ENCODE measurements around the genes NEFH and ZMAT5.

DNA sequence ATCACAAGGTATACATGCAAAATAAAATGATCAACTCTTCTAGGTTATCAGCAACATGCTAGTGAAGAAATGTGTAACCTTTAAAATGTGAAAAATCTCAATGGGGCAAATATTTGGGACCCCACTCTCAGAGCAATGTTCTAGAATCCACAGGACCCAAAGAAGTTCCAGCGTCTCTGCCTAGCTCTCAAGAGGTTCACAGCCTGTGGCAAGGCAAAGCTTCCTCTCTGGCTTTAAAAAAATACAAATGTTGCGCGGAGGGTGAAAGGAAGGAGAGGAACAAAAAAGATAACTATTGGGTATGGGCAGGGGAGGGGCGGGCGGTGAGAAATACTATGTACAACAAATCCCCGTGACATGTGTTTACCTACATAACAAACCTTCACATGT lies 53.6 kb downstream of the PITPNB start:
- RRBS: no CpG with 5 or more reads among the region's 6 CpGs

GRCh38 chr22:27907128-27908484 lies 11.4 kb downstream of the PITPNB start:
- RRBS: no CpG with 5 or more reads among the region's 6 CpGs

- RRBS: no CpG with 5 or more reads among the region's 5 CpGs
These were observed 30.3 kb upstream of the PITPNB start for GRCh38 chr22:27949161-27949879.

- RRBS: no CpG with 5 or more reads among the region's 6 CpGs
These were observed 193.7 kb upstream of the PITPNB start for GRCh38 chr22:28112767-28113152.

- RRBS: no CpG with 5 or more reads among the region's 5 CpGs
These were observed 11.7 kb downstream of the CCDC117 start for GRCh38 chr22:28783950-28784761.

- RRBS: no CpG with 5 or more reads among the region's 6 CpGs
These were observed 24.4 kb downstream of the CCDC117 start for GRCh38 chr22:28796693-28797476.

GRCh38 chr22:28821498-28822023 lies 49.1 kb downstream of the CCDC117 start:
- RRBS: no CpG with 5 or more reads among the region's 4 CpGs

DNA sequence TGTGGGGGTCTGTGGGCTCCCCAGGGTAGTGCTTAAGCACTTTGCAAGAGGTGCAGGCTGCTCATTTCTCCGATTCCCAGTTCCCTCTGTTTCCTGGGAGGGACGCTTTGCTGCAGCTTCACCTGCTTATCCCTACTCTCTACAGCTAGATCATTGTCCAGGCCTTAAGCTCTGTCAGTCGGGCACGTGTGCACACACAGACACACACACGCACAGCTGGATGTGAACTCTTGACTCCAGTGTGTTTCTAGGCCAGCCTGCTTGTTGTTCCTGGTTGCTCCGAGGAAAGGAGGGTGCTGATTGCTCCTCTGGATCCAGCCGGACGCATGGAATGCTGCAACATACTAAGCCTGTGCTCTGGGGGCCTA lies 19.7 kb downstream of the ZNRF3 start:
- RRBS: no CpG with 5 or more reads among the region's 8 CpGs

DNA sequence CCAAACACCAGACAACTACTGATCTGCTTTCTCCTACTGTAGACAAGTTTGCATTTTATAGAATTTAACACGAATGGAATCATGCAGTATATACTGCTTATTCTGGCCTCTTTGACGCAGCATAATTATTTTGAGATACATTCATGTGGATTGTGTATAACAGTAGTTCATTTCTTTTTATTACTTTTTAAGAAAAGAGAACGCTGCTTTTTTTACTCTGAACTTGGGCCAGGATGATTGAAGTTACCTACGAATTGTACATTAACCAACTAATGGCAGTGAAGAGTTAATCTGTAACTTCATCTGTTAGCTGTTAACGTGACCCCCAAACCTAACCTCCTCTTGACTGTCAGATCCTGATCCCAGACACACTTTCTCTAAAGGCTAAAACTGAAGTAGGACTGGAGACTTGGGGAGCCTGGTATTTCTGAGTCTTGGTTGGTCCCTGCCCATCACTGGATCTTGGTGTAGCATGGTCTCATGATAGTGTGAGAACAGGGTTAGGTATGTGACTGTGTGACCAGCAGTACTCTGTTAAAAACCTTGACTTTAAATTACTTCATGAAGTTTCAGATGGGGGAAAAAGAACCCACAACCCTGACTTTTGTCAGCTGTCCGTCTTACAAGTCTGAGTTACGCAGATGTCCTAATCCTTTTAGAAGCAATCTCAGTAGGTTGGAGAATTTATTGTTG lies 39.5 kb downstream of the C22orf31 start:
- RRBS: no CpG with 5 or more reads among the region's 7 CpGs

DNA sequence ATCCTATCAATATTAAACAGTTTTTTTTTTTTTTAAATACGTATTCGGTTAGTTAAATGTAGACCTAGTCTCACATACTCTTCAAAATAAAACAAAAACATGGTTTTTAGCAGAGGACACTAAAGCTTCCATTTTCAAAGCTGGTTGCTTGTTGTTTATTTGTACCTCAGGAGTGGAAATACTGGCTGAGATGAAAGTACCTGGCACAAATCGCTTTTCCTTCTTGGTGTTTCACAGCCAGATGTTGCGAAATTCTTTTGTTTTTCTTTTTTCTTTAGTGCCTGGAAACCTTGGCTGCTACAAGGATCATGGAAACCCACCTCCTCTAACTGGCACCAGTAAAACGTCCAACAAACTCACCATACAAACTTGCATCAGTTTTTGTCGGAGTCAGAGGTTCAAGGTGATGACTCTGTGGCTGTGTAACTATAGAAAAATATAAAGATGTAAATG lies 48.3 kb downstream of the KREMEN1 start:
- RRBS: no CpG with 5 or more reads among the region's 6 CpGs

DNA sequence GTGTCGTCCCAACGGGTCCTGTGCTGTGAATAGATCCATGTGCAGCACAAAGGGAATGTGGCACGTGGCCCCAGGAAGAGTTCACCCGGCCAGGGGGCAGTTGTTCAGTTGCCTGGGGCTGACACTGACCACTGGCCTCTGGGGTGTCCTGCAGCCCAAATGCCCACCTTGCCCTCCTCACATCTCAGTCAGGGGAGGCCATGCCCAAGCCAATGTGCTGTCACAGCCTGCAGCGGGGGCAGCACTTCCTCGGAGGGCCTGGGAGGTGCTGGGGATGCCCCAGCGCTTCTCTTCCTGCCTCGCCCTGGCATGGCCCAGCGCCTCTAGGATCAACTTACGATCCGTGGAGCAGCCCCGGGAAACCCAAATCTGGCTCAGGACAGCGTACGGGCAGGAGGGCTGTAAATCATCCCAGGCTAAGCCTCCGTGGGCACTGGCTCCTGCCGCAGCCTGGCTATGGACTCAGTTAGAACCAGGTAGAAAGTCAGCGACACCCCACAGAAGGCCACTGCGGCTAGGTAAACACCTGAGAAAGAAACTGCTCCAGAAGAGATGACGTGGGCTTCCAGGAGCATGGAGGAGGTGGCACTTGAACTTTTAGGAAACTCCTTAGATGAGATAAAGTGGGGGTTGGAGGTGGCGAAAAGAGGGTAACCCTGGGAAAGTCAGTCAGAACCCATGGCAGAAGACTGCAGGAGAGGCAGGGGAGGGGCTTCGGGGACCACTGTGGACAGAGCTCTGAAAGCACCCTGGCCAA lies 60.9 kb upstream of the EMID1 start:
- RRBS: no CpG with 5 or more reads among the region's 21 CpGs

DNA sequence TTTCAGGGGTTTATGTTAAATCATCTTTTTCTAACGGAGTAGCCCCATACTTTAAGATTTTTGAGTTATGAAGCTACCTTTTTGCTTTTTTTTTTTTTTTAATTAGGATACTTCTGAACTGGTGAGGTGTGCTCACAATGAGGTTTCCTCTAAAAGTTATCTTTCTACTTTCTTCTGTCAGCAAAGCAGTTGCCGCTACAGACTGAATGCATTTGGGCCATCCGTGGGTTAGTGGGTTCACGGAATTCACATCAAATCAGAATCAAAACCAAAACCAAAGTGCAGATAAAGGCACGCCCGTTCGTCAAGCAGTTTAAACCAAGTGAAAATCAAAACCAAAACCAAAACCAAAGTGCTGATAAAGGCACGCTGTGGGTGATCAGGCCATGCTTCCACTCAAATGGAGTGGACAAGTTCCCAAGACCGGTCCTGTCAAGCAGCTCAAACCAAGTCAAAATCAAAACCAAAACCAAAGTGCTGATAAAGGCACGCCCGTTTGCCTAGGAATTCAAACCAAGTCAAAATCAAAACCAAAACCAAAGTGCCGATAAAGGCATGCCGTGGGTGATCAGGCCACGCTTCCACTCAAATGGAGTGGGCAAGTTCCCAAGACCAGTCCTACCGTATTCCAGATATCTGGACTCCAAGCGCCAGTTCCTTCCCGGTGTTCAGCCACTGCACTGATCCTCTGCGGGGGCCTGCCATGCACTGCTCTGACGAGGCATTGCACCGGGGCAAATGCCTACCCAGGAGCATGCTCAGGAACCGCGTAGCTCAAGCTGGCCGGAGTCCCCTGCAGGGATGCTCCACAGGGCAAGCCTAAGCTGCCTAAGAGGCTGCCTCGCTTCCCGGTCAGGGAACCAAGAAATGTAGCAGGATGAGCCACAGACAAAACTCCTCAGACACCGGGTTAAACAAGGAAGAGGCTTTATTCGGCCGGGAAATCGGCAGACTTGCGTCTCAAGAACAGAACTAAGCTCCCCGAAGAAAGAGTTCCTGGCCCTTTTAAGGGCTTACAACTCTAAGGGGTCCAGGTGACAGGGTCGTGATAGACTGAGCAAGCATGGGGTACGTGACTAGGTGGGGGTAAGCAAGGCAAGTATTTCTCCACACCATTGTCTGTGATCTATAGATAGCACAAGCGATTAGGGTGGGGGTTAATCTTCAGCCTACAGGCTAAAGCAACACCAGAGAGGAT lies 26.8 kb upstream of the AP1B1 start:
- RRBS: 66% methylated on average over 3 of the region's 34 CpGs

DNA sequence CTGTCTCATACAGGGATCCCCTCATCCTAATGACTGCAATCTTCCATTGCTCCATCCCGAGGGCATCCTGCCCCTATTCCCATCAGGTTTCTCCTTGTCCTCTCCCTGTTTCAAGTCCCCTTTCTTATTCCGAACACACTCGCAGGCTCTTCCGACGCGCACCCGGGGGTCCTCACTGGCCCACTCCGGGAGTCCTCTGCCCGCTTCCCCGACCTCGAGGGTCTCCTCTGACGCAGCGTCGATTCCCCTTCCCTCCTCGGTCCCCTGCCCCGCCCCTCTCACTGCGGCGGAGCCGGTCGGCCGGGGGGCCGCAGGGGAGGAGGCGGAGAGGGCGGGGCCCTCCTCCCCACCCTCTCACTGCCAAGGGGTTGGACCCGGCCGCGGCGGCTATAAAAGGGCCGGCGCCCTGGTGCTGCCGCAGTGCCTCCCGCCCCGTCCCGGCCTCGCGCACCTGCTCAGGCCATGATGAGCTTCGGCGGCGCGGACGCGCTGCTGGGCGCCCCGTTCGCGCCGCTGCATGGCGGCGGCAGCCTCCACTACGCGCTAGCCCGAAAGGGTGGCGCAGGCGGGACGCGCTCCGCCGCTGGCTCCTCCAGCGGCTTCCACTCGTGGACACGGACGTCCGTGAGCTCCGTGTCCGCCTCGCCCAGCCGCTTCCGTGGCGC lies at the start of gene NEFH:
Gene NEFH, plus strand, starts transcription at position 418 of the 665 bp plus-strand sequence.
- RRBS: 5% methylated on average over 15 of the region's 69 CpGs

DNA sequence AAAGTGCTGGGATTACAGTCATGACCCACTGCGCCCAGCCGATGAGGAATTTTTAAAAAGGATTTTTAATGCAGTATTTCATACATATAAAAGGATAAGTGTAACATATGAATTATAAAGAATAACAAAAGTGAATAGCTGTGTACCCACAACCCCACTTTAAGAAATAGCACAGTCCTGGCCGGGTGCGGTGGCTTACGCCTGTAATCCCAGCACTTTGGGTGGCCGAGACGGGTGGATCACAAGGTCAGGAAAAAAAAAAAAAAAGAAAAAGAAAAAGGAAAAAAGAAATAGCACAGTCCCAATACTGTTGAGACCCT lies 54.3 kb upstream of the CABP7 start:
- RRBS: no CpG with 5 or more reads among the region's 7 CpGs

DNA sequence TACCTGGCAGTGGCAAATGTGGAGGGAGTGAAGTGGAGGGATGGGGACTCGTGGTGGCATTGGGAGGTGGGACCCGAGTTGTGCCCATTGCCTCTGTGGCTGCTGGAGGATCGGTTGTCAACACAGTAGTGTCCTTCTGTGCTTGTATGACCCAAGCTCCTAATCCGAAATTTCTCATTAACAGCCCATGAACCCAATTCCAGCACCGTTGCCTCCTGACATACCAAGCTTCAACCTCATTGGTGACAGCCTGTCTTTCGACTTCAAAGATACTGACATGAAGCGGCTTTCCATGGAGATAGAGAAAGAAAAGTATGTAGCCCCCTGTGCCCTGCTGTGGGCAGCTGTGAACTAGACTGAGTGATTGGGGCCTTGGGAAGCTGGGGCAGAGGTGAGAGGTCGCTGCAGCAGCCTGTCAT lies 41.8 kb upstream of the CABP7 start:
- RRBS: no CpG with 5 or more reads among the region's 8 CpGs

DNA sequence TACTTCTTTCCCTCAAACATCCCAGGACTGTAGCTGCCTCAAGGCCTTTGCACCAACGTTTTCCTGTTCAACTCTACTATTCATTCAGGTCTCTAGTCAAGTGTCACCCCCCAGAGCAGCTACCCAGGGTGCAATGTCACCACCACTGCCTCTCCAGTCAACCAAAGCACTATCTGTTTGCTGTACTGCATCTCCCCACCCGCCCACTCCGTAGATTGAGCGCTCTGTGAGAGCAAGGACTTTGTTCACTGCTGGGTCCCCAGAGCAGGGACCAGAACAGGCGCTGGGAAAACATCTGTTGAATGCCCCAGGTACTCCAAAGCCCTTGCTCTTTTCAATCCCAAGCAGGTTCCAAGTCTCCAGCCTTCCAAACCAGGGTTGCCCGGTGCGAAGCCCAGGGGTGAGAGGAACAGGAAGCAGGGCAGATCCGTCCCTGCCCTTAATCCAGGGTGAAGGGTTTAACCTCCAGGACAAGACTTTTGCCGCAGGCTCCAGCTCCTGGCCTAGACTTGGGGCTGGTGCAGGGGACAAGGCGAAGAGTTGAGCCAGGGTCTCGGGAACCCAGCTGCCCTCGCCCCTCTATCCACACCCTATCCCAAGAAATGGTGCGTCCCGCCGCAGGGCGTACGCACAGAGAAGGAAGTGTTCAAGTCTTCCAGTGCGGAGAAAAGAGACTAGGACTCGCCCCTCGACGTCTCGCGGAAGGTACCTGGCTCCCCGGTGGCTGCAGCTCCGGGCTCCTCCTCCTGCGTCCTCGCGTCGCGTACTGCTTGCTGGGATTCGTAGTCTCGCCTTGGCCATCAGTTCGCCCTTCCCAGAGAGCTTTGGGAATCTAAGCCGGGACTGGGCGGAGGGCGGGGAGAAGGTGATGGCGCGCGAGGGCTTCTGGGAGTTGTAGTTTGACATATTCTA lies at the start of gene ZMAT5:
Gene ZMAT5, minus strand, starts transcription at position 768 of the 912 bp plus-strand sequence.
- RRBS: 6% methylated on average over 2 of the region's 39 CpGs

- RRBS: 9% methylated on average over 28 of the region's 55 CpGs
These were observed 517 bp downstream of the MTMR3 start for GRCh38 chr22:29883346-29884036.

GRCh38 chr22:30251555-30252051 lies 5.0 kb upstream of the LIF start:
- RRBS: no CpG with 5 or more reads among the region's 12 CpGs

- RRBS: no CpG with 5 or more reads among the region's 16 CpGs
These were observed 5.9 kb upstream of the LIF start for GRCh38 chr22:30252290-30253033.

GRCh38 chr22:30263274-30263794 lies 3.3 kb downstream of the OSM start:
- RRBS: 67% methylated on average over 8 of the region's 16 CpGs

Measured in islet of Langerhans (tissue), 1 donor.